GM23248 (cell line): ENCODE measurements around the genes NXF1, STX5 and SLC22A10.

DNA sequence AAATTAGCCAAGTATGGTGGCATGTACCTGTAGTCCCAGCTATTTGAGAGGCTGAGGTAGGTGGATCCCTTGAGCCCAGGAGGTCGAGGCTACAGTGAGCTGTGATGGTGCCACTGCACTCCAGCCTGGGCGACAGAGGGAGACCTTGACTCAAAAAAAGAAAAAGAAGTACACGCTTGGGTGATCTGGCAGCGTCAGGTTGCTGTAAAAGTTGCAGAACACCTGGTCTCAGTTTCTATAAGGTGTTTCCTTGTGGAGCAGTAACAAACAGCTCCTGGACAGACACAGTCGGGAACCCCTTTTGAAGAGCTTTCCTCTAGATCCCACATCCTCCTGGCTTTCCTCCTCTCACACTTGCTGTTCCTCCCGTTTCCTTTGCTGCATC lies 45.8 kb downstream of the SCGB1A1 start:
- RAMPAGE, long total RNA: no peak

- RAMPAGE, long total RNA: no peak
These were observed 22.8 kb downstream of the AHNAK start for GRCh38 chr11:62523457-62524626.

GRCh38 chr11:62533618-62534244 lies 12.9 kb downstream of the AHNAK start:
- RAMPAGE, long total RNA: no peak

GRCh38 chr11:62540422-62541428 lies 5.9 kb downstream of the AHNAK start:
- RAMPAGE, long total RNA: no peak

DNA sequence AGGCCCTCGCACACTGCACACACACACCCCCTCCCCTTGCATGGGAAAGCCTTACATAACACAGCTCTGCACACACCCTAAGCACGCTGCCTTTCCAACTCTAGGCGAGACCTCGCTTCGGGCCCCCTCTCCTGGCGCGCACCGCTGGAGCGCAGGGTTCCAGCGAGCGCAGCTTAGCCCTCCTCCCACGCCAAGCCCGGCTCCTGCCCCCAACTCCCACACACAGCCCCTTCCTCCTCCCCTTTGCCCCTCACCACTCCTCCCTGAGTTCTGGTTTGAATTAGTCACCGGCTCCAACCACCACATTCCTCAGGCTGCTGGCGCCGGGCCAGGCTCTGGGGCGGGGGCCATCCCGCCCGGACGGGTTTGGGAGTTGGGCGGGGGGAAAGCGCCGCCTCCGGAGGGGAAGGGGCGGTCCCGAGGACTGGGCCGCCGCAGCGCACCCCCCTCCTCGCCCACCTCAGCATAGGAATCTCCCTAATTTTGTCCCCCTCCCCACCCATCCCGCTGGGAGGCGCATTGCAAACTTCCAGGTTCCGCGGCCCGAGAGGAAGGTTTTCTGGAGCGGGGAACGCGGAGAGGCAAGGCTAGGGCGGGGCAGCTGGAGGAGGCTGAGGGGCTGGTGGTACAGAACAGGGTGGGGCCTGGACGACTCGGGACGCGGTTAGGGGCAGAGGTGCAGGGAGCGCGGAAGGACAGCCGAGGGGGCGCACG lies 959 bp downstream of the AHNAK start:
- RAMPAGE, long total RNA: no peak

- RAMPAGE, long total RNA: no peak
These were observed 6.5 kb upstream of the AHNAK start for GRCh38 chr11:62552803-62553764.

DNA sequence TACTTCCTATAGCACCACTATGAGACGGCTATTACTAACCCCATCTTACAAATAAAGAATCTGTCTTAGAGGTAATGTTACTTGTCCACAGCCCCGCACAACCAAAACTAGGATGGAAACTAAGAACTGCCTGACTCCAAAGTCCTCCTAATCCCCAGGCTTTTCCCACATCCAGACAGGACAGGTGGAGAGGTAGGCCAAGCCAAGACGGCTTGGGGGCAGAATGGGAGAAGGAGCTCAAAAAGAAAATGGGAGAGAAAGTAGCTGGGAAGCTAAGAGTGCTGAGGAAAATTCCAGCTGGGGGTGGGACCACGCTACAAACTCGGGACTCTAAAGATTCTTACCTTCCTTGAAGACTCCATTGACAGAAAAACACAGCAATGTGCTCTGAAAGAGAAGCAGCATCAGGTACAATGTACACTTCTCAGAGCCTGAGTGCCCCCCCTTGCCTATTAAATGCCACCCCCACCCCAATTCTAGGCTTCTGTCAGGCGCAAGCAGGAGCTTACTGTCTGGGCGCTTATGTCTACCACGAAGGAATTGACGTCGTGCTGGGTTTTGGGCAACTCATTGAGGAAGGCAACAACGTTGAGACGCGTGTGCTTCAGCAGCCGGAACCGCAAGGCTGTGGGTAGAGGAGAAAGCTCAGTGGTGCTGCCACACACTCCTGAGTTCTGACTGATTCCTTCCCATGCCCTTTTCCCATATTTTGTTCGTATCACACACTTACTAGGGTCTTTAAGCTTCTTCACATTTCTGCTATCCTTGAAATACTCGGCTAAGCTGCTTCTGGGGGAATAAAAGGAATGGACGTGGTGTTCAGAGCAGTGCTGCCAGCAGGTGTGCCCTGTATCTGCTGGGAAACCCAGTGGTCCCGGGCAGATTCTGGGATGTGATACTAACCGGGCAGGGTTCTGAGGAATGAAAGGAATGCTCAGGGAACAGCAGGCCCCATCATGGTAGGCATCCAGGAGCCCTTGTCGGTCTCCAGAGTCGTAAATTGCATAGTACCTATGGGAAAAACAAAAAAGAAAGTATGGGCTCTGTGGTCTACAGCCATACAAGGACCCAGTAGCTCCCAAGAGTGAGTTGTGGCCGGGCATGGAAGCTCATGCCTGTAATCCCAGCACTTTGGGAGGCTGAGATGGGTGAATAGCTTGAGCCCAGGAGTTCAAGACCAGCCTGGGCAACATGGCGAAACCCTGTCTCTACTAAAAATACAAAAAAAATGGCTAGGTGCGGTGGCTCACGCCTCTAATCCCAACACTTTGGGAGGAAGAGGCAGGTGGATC lies 4.2 kb upstream of the TMEM223 start:
- RAMPAGE, long total RNA: no peak

GRCh38 chr11:62805301-62806536 lies at the start of gene NXF1:
TSS of gene NXF1 (minus strand) at chr11:62805440.
- RAMPAGE, long total RNA: no peak

DNA sequence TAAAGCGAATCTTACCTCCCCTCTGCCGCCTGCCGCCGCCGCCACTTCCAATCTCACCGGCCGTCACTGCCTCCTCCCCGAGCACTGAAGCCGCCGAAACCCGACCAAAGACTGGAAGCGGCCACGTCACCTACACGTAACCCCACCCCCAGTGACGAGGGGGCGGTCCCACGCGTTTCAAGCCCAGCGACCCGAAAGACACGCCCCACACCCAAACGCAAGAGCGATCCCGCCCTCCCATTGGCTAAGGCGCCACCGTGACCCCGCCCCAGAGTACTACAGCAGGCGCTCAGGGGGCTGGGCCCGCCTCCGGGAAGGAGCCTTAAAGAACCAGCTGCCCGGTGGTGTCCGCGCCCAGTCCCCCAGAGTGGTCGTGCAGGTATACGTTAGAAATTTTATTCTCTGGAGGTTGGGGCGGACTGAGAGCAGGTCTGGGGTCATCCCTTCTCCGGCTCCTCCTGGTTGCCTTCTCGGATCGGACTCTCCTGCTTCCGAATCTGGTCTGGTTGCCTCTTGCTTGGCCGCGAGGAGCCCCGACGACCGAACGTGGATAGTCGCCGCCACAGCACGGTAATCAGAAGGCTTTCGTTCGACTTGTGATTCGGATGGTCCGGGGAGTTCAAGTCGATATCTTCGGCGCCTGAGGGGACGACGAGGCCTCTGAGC lies at the start of gene STX5:
STX5 (minus strand) TSS at position 113 of the 666 bp plus-strand sequence.
- RAMPAGE, long total RNA: no peak

DNA sequence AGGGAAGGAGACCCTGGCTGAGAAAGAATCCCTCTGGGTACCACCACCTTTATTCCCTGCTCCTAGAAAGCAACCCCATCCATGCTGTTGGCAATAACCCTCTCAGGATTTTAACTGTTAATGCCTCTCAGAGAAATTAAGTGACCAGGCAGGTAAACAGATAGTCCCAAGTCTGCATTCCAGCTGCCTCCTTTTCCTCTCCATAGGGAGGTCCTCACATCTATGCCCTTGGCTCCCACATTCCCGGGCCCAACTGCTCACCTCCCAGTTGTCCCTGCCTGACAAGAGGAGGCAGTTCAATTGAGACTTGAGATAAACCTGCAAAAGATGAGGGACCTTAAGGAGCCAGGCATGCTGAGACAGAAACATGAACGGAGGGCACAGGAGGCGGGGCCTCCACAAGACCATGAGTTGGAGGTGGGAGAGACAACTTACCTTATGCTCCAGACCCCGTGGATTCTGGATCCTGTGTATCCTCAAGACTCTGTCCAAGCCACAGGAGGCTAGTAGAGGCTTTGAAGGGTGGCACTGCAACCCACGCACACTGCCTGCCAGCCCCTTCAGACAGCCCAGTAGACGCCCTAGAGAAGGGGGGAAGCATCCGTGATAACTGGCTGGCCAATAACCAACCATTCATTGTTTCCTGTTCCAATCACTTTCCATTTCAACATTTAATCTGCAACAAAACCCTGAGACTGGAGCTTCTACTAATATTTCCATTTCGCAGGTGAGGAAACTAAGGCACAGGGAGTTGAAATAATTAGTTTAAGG lies 1.7 kb upstream of the STX5 start:
- RAMPAGE, long total RNA: no peak

GRCh38 chr11:62841925-62842945 lies 2.8 kb upstream of the WDR74 start:
- RAMPAGE, long total RNA: no peak

- RAMPAGE, long total RNA: no peak
These were observed 11.7 kb downstream of the CHRM1 start for GRCh38 chr11:62909229-62910078.

DNA sequence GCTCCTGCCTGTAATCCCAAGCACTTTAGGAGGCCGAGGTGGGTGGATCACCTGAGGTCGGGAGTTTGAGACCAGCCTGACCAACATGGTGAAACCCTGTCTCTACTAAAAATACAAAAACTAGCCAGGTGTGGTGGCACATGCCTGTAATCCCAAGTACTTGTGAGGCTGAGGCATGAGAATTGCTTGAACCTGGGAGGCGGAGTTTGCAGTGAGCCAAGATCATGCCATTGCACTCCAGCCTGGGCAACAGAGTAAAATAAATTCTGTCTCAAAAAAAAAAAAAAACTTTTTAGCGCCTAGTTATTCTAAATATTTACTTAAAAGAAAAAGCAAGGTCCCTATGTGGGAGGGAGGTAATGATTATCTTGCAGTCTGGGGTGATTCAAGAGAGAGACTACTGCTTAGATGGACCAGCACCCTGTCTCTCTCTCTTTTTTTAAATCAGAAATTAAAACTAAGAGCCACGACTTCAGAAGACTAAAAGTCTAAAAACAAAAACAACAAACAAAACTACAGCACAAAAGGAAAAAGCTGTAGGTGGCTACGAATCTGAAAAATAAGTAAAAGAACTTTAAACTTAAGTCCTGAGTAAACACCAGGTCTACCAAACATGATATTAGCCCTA lies 4.3 kb upstream of the SLC22A25 start:
- RAMPAGE, long total RNA: no peak

DNA sequence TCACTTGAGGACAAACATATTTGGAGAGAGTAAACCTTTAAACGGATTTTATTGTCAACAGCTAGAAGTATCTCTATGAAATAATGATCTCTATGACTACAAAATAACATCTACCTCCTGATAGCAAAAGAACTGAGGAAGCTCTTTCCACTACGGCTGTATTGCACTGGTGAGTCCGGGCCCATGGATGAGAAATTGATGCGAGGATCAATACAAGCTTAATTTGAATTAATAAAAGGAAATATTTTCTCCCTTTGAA lies at the start of gene SLC22A10:
SLC22A10 (plus strand) TSS at position 51 of the 259 bp plus-strand sequence.
- RAMPAGE, long total RNA: no peak

DNA sequence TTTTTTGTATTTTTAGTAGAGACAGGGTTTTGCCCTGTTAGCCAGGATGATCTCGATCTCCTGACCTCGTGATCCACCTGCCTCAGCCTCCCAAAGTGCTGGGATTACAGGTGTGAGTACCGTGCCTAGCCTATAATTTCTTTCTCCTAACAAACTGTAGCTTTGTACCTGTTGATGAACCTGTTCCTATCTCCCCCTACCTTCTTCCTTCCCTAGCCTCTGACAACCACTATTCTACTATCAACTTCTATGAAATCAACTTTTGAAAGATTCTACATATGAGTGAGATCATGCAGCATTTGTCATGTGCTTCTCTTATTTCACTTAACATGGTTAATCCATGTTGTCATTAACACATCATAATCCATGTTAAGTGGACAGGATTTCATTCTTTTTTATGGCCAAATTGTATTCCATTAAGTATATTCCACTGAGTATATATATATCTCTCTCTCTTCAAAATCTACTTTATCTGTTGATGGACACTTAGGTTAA lies 16.4 kb downstream of the SLC22A10 start:
- RAMPAGE, long total RNA: no peak

GRCh38 chr11:63550904-63551280 lies 12.3 kb downstream of the PLAAT2 start:
- RAMPAGE, long total RNA: no peak

GRCh38 chr11:63698937-63699733 lies 17.8 kb downstream of the RTN3 start:
- RAMPAGE, long total RNA: no peak

DNA sequence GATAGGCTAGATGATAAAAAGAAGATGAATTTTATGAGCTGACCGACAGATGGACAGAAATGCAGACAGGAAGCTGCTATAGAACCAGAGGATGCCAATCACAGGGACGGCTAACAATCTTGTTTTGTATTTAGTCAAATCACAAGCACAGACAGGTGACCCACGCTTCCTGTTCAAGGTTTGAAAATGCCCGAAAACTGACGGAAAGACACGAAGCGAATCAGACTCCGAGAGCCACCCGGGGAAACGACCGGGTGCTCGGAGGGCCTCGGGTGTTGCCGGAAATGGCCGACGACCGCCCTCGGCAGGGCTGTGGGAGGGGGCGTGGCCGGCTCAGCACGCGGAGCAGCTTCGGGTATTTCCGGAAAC lies 474 bp upstream of the MARK2 start:
- RAMPAGE, long total RNA: no peak

DNA sequence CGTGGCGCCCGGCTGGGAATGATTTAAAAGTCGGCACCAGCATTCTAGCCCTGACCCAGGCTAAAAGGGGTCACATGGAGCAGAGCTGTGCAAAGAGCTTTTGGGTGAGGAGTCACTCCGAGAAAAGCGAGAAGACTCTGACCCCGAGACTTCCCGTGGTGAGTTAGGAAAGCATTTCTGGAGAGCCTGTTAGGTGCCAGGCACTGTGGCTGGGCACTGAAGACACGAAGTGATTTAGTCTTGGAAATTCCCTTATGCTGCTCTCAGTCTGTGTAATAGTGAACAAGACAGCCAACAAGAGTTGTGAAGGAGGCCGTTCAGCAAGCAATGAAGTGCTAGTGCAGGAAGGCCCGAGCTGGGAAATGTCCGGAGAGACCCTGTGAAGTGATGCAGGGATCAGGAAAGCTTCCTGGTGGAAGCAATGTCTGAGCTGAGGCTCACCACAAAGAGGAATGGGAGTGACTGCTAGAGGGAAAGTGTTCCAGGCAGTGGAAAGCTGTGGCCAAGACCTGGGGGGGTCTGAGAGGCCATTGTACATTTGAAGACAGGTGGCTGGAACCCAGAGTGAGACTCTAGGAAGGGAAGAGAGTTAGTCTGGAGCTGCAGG lies 31.6 kb downstream of the MARK2 start:
- RAMPAGE, long total RNA: no peak

DNA sequence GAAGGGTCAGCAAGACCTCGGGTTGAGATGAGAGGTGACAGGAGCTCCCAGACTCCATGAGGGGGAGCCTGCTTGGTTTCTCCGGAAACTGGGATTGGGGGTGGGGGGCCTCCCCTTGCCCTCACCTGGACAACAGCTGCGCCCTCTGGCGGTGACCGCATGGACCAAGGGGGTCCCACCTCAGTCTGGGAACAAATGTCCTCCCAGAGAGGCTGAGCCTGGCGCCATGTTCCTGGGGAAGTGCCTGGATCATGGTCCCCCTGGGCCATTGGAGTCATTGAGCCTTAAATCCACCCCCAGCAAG lies 4.1 kb upstream of the RCOR2 start:
- RAMPAGE, long total RNA: no peak